Pericardium fibroblast (primary cell): ENCODE data around the gene BCOR.

DNA sequence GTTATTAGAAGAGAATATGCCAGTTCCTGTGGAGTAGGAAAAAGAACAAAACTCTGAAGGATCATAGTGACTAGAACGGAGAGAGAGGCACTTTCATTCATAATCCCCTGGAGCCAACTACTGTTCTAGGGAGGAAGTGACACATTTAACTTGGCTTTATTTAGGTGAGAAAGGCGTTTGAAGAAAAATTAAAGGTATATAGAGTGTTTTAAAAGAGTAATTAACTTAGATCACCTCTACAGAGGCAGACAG, 1.7 kb downstream of the LANCL3 start:
- RAMPAGE, long total RNA: no peak

DNA sequence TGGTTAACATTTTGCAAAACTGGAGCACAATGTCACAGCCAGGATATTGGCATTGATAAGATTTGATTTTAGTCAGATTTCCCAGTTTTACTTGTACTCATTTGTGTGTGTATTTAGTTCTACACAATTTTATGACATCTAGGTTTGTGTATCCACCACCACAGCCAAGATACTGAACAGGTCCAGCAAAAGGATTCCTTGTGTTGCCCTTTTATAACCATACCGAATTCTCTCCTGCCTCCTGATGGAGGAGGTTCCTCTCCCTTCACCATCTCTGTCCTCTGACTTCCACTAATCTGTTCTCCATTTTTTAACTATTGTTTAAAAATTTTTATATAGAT, 13.6 kb downstream of the DYNLT3 start:
- RAMPAGE, long total RNA: no peak

DNA sequence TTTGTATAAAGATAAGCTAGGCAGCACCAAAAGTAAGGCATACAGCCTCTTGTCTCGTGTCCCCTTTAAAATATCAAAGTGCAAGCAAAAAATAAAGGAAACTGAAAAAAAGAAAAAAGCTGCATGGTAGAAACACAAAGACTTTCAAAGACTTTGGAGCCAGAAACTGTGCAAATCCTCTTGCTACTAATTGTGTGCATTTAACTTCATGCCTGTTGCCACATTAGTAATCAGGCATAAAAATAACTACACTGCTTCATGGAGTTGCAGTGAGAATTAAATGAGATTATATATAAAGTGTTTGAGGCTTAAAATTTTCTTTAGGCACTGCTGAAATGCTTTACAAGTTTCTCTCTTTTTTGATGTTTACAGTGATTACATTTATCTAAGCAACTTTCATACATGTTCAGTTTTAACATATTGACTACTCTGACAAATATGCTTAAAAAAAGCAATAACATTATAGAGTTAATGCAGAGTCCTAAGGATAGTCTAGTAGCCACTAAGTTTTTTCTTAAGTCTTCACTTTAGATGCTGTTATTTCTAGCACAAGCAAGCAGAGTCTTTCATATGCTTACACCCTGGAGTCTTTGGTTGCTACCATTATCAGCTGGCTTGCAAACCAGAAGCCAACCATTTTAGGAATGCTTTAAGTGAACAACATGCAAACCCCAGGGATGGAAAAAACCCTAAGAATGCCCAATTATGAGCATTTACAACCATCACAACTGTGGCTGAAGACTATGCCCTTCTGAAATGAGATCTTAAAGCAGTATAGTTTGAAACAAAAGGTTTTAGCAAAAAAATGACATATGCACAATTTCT, 6.4 kb downstream of the MID1IP1 start:
- RAMPAGE, long total RNA: no peak

- RAMPAGE, long total RNA: no peak
Measured at GRCh38 chrX:38864125-38864387, 62.8 kb downstream of the MID1IP1 start.

- RAMPAGE, long total RNA: no peak
Measured at GRCh38 chrX:38987155-38987492, 185.9 kb downstream of the MID1IP1 start.

DNA sequence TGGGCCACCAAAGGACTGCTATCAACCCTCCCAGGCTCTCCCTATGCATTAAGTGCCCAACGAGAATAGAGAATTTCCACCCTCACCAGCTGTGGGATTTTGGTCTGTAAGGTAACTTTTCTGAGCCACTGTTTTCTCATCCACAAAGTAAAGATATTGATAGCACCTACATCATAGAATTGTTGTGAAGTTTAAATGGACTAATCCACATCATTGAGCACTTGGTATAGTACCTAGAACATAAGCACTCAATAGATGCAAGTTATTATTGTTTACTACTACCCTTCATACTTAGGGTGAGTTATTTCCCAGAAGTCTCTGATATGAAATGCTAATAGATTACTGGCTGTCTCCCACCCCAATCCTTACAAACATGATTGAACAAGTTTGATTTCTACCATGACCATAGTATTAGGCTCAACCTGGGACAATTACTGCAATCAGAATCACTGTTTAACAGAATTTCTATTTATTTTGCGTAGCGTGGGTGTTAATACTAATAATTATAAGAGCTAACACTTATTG, 421.5 kb downstream of the MID1IP1 start:
- RAMPAGE, long total RNA: no peak

DNA sequence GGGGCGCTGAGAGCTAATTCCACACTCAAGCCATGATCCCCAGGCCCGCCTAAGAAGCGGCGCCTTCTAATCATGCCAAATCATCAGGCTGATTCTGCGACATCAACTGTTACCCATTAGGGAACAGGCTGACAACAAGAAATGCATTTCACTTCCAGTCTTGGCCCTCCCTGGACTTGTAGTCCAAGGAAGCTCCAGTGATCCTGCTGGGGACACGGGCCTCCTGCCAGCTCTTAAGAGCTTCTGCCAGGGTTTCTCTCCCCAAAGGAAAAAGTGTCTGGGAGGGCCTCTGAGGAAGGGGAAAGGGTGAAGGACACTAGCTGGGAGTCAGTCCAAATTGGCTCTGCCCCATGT, 617.9 kb downstream of the MID1IP1 start:
- RAMPAGE, long total RNA: no peak

GRCh38 chrX:39514729-39514996, 583.1 kb downstream of the BCOR start:
- RAMPAGE, long total RNA: no peak

- RAMPAGE, long total RNA: no peak
Measured at GRCh38 chrX:39813576-39814367, 284.0 kb downstream of the BCOR start.

DNA sequence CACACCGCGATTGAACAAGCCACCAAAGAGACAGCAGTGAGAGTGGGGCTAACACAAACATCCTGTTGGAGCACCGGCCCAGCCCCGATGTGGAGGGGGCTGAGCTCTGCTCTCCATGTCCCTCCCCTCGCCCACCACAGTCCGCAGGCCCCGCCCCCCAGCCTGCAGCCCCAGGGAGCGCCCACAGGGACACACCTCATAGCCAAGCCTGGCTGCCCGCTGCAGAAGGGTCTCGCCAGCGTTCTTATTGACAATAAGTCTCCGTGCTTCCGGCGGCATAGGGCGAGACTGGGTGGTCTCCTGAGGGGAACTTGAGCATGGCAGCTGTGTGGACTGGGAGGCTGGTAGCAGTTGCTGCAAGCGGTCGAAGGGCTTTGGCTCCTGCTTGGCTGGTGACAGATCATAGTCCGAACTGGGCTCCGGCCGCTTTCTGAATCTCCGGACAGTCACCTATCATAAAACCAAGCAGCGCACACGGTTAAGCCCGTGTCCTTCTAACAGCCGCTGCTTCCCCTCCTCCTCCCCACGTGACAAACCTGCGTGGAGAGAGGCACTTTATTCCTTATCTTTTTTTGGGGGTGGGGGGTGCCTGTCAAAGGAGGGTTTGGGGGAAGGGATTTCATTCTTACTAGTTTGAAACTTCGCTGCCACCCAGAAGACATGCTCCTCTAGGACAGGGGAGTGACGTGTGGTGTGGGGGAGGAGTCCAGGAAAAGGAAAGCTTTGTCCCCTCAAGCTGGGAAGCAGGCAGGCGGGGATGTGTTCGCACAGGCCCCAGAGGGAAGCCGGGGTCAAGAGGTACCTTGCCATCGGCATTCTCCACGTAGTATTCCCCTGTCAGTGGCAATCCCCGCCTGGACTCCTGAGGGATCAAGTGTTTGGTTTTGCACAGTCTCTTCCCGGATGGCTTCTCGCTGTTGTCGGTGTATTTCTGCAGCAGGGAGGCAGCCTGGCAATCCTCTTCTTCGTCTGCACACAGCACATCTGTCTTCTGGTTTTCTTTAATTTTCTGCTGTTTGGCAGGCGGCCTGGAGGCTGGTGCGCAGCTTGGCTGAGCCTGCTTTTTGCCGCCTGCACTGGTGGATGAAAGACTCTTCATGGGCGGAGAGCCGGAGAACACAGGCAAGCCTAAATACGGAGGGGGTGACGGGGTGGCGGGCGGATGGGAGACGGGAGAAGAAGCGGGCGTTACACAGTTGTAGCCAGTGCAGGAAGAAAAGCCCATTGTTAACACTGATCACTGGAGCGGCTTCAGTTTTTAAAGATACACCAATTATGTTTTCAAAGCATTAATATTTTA, 35.4 kb downstream of the BCOR start:
- RAMPAGE, long total RNA: no peak

- RAMPAGE, long total RNA: no peak
Measured at GRCh38 chrX:40085703-40086578, 11.8 kb downstream of the BCOR start.

DNA sequence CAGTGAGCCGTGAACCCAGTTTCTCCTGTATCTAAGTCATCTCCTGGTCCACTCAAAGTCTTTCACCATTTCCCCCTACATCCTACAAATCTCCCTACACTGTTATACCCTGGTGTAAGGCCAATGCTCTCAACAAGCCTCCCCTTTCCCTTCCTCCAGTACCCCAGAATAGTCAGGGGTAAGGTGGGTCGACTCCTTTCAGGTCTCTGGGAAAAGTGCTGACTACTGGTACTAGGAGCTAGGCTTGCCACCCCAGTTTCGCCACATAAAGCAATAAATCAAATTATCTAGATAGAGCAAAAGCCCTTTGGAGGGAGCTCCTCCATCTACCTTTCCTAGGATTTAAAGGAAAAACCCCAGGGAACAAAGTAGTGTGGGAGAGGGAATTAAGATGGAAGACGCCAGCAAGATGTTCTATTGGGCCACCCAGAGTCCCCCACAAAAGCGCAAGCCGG, 8.2 kb downstream of the BCOR start:
- RAMPAGE, long total RNA: no peak

DNA sequence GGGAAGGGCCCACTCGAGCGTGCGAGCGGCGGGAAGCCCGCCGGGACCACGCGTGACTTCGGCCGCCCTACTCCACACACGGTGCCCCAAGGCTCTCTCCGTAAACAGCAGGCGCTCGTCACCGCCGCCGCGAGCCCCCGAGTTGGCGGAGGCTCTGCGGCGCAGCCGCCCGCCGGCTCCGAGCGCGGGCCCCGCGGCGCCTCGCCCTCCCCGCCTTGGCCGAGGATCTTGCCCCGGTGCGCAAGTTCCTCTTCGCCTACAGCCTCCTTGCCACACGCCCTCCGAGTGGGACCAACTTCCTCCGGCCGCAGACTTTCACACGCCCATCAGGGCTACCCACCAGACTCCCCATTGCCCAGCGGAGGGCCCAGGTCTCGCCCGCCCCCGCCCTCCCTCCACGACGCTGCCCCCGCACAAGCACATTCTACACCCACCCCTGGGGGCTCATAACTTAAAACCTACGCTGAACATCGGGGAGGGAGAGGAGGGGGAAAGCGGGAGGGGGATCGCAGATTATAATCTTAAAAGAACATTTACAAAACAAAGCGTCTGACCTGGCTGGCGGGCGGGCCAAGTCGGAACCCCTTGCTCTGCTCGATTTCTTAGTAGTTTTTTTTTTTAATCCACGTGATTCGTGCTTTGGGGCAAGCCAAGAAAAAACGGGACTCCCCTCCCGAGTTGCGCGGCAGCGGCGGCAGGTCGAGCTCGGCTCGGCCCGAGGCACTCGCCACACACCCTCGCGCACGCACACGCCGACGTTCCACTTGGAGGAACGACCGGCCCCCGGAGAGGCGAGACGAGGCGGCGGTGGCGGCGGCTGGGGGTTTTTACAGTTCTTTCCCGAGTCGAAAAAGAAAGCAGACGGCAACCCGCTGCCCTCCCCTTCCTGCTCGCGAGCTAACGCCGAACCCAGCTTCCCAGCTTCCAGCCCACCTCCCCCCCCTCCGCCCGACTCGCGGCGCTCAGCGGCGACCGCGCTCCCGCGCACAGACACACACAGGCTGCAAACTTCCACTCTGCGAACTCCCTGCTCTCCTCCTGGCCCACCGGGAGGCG, 1.5 kb downstream of the BCOR start:
- RAMPAGE, long total RNA: no peak

DNA sequence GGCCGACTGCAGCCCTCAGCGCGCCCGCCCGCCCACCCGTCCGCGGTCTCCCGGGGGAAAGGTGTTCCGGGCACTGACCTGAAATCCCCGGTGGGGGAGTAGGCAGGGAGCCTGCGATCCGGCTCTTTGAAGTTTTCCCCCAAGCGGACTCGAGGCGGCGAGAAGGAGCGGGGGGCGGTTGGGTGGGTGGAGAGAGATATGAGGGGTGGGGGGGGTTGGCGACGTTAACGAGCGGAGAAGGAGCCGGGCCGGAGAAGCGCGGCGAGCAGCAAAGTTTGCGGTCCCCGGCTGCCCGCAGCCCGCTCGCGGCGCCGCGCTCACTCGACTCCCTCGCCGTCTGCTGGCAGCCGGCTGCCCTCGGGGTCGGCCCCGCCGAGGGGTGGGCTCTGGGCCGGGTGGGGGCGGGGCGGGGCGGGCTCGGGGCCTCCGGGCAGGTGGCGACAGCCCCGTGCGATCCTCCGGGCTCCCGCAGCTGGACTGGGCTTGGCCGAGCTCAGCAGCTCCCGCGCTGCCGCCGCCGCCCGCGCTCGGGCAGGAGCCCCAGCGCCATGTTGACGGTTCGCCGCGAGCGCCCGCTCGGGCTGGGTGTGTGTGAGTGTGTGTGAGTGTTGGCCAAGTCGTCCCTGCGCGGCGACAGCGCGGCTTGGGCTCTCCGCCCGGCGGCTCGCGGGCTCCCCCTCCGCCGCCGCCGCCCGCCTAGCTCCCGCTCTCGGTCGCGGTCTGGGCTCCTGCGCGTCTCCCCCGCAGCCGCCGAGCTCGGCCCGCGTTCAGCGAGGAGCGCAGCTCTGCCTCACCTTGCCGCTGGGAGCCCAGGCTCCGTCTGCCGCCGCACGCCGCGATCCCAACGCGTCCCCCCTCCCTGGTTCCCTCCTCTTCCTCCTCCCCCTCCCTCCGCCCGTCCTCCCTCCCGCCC, at the start of gene BCOR:
BCOR (minus strand) TSS at position 822 of the 913 bp plus-strand sequence.
- RAMPAGE, long total RNA: no peak

GRCh38 chrX:40100751-40101607, 3.2 kb upstream of the BCOR start:
- RAMPAGE, long total RNA: no peak

DNA sequence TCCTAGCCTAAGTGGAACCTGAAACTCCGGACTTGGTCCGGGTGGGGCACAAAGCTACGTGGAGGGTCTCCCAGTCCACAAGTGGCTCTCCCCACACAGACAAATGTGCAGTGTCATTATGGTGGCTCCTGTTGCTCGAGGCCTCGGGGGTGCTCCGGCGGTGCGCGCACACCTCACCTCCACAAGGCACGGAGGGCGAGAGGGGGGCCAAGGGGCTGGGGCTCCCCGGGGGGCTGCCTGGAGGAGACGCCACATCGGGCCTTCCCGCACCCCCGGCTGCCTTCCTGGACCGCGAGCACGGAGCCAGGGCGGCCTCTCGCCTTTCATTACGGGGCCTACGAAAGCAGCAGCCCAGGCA, 70.7 kb upstream of the BCOR start:
- RAMPAGE, long total RNA: no peak

GRCh38 chrX:40174830-40175135, 77.0 kb upstream of the BCOR start:
- RAMPAGE, long total RNA: no peak

DNA sequence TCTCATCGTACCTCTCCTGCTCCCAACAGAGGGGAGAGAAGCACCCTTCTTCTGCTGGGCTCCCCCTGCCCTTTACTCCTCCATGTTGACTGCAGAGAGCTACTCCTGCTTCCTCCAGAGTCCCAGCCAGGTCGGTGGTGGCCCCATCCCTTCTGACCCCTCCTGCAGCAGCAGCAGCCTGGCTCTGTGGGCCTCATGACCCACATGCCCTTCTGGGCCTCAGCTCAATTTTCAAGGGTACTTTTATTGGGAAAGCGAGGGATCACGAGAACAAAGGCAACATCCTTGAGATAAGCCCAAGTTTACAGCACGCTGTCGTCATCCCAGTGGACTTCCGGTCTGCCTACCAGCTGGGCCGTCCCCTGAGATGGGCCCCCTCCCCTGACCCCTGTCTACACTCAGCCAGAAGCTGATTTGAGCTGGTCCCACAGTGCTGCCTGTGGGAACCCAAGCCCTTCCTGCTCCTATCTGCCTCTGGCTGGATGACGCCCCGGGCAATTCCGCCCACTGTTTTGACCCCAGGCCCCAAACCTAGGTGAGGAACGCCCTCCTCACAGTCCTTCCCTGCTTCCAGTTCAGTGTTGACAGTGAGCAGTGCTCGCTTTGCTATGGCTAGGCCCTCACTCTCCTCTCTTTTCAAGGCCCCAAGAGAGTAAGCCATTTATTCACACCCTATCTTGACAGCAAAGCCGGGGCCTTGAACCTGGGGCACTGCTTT, 164.4 kb upstream of the BCOR start:
- RAMPAGE, long total RNA: no peak

DNA sequence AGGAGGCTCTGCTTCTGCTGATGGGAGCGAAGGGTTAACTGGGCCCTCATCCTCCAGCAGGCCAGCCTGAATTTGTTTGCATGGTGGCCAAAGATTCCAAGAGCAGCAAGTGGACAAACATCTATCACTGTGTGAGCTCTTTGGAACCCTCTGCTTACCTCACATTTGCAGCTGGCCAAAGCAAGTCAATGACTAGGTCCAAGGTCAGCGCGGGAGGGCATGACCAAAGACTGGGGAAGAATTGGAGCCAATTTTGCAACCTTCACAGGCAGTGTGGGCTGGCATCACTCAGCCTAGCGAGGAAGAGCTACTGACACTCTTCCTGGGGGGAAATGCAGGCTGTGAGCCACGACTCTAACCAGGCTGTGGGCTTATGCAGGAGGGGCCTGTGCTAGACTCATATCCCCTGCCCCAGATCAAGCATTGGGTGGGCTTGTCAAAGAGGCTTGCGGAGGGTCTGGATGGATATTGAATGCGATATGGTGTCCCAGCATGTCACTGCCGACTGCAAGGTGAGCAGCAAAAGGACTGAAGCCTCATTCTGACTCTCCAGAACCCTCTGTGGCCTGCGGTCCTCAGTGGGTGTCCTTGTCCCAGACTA, 67.6 kb upstream of the ATP6AP2 start:
- RAMPAGE, long total RNA: no peak

DNA sequence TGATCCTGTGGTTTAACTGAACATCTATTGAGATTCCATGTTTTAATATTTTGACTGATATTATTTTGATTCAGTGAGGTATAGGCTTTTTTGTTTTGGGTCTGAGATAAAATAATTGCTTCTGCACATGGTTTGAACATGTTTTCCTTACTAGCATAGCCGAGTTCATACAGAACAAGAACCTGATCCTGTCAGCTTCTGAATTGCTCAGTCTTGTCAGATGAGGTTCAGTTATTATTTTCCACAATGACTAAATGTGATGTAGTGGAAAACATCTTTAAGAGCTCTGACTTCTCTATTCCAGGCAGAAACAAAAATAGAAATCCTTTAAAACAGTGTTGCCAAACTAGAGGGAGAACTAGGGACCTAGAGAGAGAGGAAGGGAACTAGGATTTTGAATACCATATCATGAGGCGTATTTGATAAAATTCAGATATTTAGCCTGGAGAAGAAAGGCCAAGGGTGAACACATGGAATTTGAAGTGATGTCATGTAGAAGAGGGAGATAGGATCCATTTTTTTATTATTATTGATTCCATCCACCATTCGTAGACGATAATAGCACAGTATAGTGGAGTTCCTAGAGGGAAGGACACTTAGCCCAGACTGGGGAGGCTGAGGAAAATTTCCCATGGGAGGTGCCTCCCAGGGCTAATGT, 2.1 kb downstream of the ATP6AP2 start:
- RAMPAGE, long total RNA: no peak